Right atrium auricular region (tissue), 2 donors: ENCODE results near the gene CYP3A4.

DNA sequence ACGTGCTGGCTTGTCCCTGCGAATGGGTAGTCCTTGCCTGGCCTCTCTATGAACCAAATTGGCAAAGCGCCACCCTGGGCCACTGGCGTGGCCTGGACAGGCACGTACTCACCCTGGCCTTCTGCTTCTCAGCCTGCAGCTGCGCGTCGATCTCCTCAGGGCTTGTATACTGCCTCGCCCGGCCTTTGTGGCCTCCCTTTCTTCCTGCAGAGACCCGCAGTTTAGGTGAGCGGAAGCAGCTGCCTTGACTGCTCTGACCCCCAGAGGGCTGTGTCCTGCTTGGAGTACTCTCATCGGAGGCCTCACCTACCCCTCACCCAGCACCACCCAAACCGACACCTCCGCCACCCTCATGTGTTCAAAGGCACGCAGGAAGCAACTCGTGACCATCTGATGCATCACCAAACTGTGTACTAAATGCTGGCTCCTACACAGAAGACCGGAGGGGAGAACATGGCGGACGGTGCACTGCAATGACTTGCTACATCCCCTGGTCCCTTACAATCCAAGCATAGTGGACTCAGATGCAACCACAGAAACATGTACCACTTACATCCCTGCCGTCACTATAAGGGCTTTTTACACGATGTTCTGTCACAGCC is 3.5 kb downstream of the PDAP1 start:
- PRO-cap, result no peak
- RAMPAGE, long total RNA, 2 experiments, result no peak in any of the 2 experiments

DNA sequence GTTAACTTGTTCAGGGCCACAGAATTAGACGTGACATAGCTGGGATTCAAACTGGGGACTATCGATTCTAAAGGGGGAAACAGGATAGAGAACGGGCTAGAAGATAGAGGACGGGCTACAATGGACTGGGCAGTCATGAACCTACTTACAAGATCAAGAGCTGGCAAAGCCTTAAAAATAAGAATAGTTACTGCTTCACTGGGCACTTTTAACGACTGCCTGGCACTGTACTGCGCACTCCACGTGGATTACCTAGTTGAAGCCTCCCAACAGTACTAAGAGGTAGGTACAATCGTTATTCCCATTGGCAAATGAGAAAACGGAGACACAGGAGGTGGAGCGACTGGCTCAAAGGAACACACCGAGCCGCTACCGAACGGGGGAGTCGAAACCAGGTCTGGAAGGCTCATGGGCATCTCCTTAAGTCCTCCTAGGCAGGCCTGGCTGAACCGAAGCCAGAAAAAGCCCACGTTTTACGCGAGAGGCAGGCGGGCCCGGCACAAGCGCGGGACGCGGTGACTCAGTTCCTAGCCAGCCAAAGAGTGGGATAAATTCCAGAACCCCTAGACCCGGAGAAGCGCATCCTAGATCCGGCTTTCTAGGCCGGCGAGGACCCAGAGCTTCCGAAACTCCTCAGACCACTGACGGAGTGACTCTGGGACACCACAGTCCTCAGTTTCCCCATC is 561 bp downstream of the PDAP1 start:
- PRO-cap, result unidirectional peak, plus-strand start at position 381 of the sequence; bidirectional peak, plus-strand start at position 523 of the sequence, minus-strand start at position 397 of the sequence
- RAMPAGE, long total RNA, 2 experiments, result no peak in any of the 2 experiments

DNA sequence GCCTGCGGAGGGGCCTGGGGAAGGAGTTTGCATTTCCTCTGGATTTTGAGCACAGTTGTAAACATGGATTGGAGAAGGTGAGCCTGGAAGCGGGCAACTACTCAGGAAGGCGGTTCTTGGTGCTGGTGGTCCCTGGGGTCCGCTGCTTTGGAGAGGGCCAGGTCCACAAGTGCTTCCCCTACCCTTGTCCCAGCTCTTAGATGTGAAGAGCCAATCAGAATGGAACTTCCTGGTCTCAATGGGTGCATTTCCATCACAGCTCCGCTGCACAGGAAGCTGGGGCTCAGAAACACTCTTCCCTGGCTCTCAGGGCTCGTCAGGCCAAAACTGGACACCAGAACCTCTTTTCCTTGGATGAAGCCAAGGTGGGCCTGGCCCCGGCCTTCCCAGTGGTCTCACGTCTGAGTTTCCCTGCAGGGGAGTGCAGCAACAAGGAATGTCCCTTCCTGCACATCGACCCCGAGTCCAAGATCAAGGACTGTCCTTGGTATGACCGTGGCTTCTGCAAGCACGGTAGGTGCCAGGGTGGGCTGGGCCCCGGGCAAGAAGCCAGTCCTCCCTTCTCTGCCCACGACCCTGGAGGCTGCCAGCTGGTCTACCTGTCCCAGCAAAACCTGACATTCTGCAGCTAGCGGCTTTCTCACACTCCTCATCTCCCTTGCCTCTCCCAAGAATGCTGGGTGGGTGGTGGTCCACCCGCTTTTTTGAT is 11.3 kb downstream of the CPSF4 start:
- PRO-cap, result no peak
- RAMPAGE, long total RNA, 2 experiments, result no peak in any of the 2 experiments

DNA sequence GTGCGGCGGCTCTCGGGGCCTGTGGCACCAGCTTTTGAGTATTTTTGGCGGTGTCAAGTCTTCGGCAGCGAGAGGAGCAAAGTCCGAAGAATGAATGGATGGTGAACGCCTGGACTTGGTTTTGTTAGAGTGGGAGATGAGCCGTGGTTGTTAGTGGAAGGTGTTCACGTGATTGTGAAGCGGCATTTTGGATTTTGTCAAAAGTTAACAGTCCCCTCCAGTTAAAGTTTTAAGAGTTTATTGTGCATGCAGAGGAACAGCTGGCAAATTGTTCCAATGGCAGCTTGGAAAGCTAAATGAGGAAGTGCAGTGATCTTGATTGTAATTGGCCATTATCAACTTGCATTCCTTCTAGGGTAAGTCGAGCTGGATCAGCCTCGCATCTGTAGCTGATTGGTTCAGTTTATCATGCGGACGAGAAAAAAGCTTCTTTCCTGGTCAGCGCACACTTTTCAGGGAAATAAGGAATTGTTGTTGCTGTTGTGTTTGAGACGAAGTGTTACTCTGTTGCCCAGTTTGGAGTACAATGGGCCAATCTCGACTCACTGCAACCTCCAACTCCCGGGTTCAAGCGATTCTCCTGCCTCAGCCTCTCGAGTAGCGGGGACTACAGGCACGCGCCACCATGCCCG is 577 bp downstream of the ZNF789 start:
- PRO-cap, result no peak
- RAMPAGE, long total RNA, 2 experiments, result no peak in any of the 2 experiments

DNA sequence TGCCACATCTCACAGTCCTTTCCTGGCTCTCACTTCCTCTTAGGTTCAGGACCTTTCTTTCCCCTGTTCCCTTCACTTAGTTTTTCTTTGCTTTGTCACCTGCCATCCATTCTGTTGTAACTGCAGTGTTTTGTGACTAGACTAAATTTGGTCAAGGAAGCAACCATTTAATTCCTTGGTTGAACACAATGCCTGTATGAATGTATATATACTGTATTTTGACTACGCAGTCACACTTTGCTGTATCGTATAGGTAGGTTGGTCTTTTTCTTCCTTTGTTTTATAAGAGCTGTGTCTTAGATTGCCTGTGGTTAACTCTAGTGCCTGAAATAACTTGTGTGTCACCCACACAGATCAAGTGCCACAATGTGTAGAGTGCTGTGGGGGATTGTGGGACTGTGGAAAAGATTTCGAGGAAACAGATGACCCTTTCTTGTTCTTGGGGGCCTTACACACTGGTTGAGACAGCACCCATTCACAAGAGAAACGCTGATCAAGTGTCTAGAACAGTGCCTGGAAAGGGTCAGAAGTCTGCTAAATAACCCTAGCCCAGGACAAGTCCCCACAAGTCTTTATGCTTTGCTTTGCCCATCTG is 2.7 kb downstream of the ZNF655 start:
- PRO-cap, result no peak
- RAMPAGE, long total RNA, 2 experiments, result no peak in any of the 2 experiments

GRCh38 chr7:99565681-99566833 is 7.6 kb downstream of the ZNF655 start:
- PRO-cap, result no peak
- RAMPAGE, long total RNA, 2 experiments, result no peak in any of the 2 experiments

DNA sequence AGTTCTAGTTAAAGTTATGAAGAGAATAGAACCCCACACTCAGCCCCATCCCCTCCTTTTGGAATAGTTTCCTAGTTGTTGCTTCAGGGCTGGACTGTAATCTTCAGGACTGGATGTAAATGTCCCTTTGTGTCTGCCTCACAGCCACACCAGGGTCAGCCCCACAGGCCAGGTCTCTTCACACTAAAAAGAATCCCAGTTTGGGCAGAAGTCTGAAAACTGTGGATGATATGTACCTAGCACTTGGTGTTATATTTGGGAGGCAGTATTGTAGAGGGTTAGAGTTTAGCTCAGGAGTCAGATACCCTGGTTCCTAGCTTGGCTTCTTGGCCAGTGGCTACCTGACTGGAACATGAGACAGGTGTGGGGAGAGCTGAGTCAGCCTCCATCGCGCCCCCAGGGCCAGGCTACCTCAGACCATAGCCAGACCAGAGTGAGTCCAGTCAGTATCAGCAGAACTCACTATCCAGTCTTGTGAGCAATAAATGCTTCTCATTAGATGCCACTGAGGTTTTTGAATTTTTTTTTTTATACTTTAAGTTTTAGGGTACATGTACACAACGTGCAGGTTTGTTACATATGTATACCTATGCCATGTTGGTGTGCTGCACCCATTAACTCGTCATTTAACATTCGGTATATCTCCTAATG is 26.1 kb downstream of the CYP3A5 start:
- PRO-cap, result no peak
- RAMPAGE, long total RNA, 2 experiments, result no peak in any of the 2 experiments

GRCh38 chr7:99695079-99695549 is 15.3 kb upstream of the CYP3A5 start:
- PRO-cap, result no peak
- RAMPAGE, long total RNA, 2 experiments, result no peak in any of the 2 experiments

- PRO-cap, result no peak
- RAMPAGE, long total RNA, 2 experiments, result no peak in any of the 2 experiments
Observed at GRCh38 chr7:99720331-99720801, 14.6 kb downstream of the CYP3A7 start.

GRCh38 chr7:99729467-99729856 is 5.5 kb downstream of the CYP3A7 start:
- PRO-cap, result no peak
- RAMPAGE, long total RNA, 2 experiments, result no peak in any of the 2 experiments

- PRO-cap, result no peak
- RAMPAGE, long total RNA, 2 experiments, result no peak in any of the 2 experiments
Observed at GRCh38 chr7:99784085-99784510, at the start of gene CYP3A4. Gene CYP3A4 (minus strand): TSS chr7:99784184.

- PRO-cap, result no peak
- RAMPAGE, long total RNA, 2 experiments, result no peak in any of the 2 experiments
Observed at GRCh38 chr7:99832904-99833215, 5.0 kb downstream of the CYP3A43 start.

DNA sequence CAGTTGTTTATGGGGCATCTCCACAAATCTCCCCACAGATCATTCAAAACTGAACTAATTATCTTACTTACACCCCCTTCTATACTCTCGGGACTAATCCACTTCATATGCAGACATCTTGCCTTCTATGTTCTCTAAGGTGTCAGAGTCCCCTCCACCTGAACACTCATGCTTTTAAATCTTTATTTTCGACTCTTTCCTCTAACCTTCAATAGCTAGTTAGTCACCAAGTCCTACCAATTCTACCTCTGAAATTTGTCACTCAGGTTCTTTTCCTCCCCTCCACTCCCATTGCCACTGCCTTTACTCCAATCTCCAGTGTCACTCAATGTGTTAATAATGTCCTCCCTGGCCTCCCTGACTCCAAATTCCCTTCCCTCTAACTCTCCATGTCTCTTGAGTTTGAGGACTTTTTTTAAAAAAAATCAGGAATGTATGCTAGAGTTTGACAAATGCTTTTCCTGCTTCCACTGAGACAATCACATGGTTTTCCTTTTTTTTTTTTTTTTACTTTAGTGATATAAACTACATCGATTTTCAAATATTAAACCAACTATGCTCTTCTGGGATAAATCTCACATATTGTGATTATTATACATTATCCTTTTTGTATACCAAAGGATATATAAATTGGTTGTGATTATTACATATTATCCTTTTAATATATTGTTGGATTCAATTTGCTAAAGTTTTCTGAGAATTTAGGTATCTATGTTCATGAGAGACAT is 16.8 kb upstream of the OR2AE1 start:
- PRO-cap, result no peak
- RAMPAGE, long total RNA, 2 experiments, result no peak in any of the 2 experiments

DNA sequence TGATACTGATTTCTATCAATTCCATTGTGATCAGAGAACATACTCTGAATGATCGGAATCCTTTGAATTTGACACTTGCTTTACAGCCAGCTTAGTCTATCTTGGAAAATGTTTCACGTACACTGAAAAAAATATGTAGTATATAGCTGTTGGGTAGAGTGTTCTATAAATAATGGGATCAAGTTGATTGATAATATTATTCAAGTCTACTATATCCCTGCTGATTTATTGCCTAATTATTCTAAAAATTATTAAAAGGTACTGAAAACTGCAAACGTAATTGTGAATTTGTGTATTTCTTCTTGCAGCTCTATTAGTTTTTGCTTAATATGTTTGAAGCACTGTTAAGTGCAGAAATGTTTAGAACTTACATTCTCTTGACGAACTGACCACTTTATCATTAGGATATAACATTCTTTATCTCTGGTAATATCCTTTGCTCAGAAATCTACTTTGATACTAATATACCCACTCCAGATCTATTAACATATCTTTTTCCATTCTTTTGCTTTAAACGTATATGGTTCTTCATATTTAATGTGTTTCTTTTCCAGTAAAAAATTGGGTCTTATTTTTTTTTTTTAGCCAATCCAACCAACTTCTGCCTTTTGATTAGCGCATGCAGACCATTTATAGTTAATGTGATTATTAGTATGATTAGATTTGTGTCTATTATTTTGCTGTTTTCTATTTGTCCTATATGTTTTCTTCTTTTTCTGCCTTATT is 18.7 kb upstream of the OR2AE1 start:
- PRO-cap, result no peak
- RAMPAGE, long total RNA, 2 experiments, result no peak in any of the 2 experiments

- PRO-cap, result no peak
- RAMPAGE, long total RNA, 2 experiments, result no peak in any of the 2 experiments
Observed at GRCh38 chr7:99908473-99908920, 10.8 kb downstream of the TRIM4 start.

GRCh38 chr7:100070539-100071258 is 10.8 kb downstream of the ZNF3 start:
- PRO-cap, result no peak
- RAMPAGE, long total RNA, 2 experiments, result no peak in any of the 2 experiments

- PRO-cap, result no peak
- RAMPAGE, long total RNA, 2 experiments, result no peak in any of the 2 experiments
Observed at GRCh38 chr7:100092715-100092889, 3.8 kb downstream of the COPS6 start.

- PRO-cap, result no peak
- RAMPAGE, long total RNA, 2 experiments, result no peak in any of the 2 experiments
Observed at GRCh38 chr7:100154281-100155319, 3.9 kb downstream of the TRAPPC14 start.

DNA sequence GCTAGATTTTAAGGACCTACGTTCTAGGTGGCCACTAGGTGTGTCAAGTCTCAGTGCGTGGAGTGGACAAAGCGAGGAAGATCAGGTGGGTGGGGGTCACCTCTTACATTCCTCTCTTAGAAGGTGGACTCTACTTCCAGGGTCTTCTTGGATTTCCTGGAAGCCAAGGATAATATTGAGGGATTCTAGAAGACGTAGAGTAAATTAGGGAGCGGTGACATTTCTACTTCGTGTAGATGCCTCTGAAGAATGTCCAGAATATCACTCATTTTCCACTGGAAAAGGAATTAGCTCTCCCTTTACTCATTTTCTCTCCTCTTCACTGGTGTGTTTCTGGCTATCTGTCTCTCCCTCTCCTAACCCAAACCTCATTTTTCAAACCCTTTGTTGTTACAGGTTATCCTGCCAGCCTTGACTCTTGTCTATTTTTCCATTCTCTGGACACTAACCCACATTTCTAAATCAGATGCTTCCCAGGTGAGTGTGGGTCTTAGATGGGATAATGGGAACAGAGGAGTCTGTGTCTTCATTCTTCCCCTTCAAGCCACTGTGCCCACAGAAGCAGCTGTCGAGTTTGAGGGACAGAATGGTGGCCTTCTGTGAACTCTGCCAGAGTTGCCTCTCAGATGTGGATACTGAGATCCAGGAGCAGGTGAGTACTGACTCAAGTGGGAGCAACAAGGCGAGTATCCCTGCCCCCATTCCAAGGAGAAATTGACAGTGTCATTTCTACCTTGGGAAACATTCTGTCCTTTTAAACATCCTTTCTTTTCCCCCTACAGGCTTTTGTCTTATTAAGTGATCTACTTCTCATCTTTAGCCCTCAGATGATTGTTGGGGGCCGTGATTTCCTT is 18.1 kb upstream of the PVRIG start:
- PRO-cap, result no peak
- RAMPAGE, long total RNA, 2 experiments, result no peak in any of the 2 experiments

GRCh38 chr7:100361494-100362463 is 3.9 kb downstream of the PILRB start:
- PRO-cap, result no peak
- RAMPAGE, long total RNA, 2 experiments, result no peak in any of the 2 experiments